Sigmoid colon (tissue), 4 donors: ENCODE measurements around the gene BEGAIN.

- PRO-cap: no peak
- RAMPAGE, long total RNA, 4 experiments: no peak in any of the 4 experiments
These were observed 28.2 kb downstream of the DEGS2 start for GRCh38 chr14:100131086-100131743.

- PRO-cap: no peak
- RAMPAGE, long total RNA, 4 experiments: no peak in any of the 4 experiments
These were observed 11.5 kb downstream of the DEGS2 start for GRCh38 chr14:100147857-100148389.

- PRO-cap: no peak
- RAMPAGE, long total RNA, 4 experiments: no peak in any of the 4 experiments
These were observed 5.9 kb upstream of the DEGS2 start for GRCh38 chr14:100165293-100165831.

GRCh38 chr14:100192609-100193455 is 33.4 kb upstream of the DEGS2 start:
- PRO-cap: unidirectional peak, minus-strand start at chr14:100192882
- RAMPAGE, long total RNA, 4 experiments: no peak in any of the 4 experiments

DNA sequence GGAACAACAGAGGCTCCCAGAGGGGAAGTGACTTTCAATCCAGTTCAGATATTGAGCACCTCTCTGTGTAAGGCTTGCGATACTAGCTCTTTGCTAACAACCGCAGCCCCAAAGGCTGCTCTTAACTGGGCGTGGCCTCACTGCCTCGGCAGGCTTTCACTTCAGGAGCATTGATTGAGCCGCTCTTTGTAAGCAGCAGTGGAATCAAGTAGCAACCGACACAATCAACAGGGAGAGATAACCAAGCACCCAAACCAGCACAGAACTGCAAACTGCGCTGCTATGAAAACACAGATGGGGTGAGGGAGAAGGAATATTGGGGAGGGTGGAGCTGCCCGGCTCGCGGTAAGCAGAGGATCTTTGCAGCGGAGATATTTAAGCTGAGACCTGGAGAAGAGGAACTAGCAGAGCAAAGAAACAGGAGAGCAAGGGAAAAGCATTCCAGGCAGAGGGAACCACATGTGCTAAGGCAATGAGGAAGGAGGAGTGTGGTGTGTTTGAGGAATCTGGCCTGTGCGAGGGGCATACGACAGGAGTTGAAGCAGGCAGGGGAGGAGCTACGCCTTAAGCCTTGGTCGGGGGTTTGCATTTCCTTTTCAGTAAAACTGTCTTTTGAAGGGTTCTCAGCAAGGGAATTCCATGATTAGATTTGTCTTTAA is 17.3 kb upstream of the YY1 start:
- PRO-cap: no peak
- RAMPAGE, long total RNA, 4 experiments: no peak in any of the 4 experiments

GRCh38 chr14:100237499-100237879 is 1.5 kb upstream of the YY1 start:
- PRO-cap: no peak
- RAMPAGE, long total RNA, 4 experiments: no peak in any of the 4 experiments

GRCh38 chr14:100239825-100241026 is 1.3 kb downstream of the YY1 start:
- PRO-cap: bidirectional peak, plus-strand start at chr14:100240621, minus-strand start at chr14:100240615
- RAMPAGE, long total RNA, 4 experiments: no peak in any of the 4 experiments

GRCh38 chr14:100587190-100587757 is at the start of gene BEGAIN:
TSS of gene BEGAIN (minus strand) at chr14:100587417.
- PRO-cap: no peak
- RAMPAGE, long total RNA, 4 experiments: no peak in any of the 4 experiments

DNA sequence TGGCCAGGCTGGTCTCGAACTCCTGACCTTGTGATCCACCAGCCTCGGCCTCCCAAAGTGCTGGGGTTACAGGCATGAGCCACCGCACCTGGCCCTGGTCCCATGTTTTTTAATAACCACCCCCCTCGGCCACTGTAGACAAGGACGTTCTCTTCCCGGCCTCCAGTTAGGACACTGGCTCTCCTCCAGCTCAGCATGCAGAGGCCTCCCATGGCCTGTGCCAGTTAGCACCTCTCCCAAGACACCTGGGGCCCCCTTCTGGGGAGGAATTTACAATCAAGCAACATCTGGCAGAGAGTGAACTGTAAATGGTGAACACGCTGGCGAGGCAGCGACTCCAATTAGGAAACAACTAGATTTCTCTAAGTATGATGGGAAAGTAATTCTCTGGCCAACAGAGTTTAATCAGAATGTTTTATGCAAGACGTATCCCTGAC is 61.9 kb upstream of the DLK1 start:
- PRO-cap: no peak
- RAMPAGE, long total RNA, 4 experiments: no peak in any of the 4 experiments

DNA sequence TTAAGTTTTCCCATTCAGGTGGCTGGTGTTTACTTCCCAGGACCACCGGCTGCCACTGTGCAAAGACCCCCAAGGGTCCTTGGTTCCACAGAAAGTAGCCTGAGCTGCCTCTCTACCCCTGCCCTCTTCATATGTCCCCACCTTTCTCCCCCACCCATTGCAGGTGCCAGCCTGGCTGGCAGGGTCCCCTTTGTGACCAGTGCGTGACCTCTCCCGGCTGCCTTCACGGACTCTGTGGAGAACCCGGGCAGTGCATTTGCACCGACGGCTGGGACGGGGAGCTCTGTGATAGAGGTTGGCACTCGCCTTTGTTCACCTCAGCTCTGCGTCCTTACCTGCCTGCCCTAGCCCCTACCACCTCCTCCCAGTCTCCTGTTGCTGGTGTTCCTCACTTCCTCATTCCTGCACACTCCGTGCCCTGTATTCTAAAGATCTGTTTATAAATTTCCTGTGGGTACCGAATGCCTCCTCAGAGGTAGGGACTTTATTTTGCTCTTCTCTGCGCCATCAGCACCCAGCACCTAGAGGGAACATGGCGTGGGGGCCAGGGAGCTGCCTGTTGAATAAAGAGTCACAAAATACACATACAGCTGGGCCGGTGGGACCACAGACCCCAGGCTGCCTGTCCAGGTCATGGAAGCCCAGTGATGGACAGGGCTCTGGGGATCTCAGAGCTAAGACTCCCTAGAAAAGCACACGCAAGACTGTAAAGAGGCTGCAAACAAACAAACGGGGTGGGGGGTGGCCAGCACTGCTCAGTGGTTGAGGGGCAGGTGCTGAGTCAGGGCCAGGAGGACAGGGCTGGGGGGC is 2.3 kb downstream of the DLK1 start:
- PRO-cap: no peak
- RAMPAGE, long total RNA, 4 experiments: no peak in any of the 4 experiments

DNA sequence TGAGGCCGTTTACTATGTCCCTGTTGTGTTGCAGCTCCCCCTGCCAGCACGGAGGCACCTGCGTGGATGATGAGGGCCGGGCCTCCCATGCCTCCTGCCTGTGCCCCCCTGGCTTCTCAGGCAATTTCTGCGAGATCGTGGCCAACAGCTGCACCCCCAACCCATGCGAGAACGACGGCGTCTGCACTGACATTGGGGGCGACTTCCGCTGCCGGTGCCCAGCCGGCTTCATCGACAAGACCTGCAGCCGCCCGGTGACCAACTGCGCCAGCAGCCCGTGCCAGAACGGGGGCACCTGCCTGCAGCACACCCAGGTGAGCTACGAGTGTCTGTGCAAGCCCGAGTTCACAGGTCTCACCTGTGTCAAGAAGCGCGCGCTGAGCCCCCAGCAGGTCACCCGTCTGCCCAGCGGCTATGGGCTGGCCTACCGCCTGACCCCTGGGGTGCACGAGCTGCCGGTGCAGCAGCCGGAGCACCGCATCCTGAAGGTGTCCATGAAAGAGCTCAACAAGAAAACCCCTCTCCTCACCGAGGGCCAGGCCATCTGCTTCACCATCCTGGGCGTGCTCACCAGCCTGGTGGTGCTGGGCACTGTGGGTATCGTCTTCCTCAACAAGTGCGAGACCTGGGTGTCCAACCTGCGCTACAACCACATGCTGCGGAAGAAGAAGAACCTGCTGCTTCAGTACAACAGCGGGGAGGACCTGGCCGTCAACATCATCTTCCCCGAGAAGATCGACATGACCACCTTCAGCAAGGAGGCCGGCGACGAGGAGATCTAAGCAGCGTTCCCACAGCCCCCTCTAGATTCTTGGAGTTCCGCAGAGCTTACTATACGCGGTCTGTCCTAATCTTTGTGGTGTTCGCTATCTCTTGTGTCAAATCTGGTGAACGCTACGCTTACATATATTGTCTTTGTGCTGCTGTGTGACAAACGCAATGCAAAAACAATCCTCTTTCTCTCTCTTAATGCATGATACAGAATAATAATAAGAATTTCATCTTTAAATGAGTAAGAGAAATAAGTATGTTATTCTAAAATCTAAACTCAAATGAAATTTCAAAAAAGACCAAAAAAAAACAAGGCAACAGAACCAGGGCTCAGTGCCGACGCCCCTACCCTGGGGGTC is 7.8 kb downstream of the DLK1 start:
- PRO-cap: no peak
- RAMPAGE, long total RNA, 4 experiments: no peak in any of the 4 experiments

- PRO-cap: no peak
- RAMPAGE, long total RNA, 4 experiments: no peak in any of the 4 experiments
These were observed 76.5 kb downstream of the RTL1 start for GRCh38 chr14:100826895-100827557.

DNA sequence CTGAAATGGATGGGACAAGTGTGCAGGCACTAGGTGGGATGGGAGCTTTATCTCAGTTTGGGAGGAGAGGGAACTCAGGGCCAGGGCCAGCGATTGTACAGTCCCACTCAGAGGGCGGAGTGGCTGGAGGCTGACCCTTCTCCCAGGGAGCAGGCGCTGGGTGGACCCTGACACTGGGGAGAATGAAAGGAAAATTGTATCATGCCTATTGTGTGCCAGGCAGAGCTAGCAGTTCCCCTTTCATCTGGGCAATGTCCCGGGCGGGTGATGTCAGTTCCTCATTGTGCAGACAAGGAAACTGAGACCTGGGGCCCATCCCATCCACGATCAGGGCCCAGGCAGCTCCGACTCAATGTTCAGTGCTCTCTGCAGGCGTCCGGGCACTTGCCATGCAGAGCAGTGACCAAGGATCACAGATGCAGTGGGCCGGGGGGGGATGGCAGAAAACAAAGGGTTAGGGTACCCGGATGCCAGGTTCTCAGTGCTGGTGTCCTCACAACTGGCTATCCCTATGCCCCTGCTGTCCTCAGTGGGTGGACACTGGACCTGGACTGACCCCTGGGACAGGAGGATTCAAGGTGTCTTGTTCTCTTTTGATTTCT is 102.0 kb upstream of the RTL1 start:
- PRO-cap: no peak
- RAMPAGE, long total RNA, 4 experiments: no peak in any of the 4 experiments

DNA sequence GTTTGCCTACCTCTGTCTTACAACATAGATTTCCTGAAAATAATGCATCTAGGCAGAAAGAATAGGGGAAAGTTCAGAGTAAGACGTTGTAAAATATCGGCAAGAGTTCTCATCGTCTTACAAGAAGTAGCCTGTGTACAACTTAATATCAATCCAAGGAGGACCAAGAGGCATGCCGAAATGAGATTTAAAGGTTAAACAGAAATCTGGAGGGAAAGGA is 355.9 kb upstream of the PPP2R5C start:
- PRO-cap: no peak
- RAMPAGE, long total RNA, 4 experiments: no peak in any of the 4 experiments

- PRO-cap: no peak
- RAMPAGE, long total RNA, 4 experiments: no peak in any of the 4 experiments
These were observed 302.6 kb upstream of the PPP2R5C start for GRCh38 chr14:101458635-101459550.

DNA sequence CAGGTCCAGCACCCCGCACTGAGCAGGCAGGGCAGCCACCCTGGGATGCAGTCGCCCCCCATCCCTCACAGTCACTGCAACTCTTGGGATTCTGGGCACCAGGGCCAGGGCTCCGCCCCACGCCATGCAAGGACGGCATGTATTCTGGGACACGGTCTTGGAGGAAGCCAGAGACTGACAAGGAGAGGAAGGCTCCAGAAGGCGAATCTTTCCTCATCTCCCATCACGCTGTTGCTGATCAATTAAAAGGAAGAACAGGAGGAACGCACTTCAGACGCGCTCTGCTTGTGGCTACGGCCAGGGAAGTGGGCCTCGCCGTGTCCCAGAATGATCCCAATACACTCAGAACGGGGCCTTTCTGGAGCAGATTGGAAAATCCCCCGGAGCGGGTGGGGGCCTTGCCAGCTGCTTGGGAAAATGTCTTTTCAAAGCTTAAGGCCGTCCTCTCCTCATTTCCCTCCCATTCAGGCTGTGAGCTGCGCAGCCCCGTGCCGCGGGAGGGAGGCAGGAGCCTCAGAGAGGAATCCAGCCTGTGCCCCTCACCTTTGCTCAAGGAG is 254.4 kb upstream of the PPP2R5C start:
- PRO-cap: no peak
- RAMPAGE, long total RNA, 4 experiments: no peak in any of the 4 experiments

- PRO-cap: no peak
- RAMPAGE, long total RNA, 4 experiments: no peak in any of the 4 experiments
These were observed 249.4 kb upstream of the PPP2R5C start for GRCh38 chr14:101512024-101512539.

DNA sequence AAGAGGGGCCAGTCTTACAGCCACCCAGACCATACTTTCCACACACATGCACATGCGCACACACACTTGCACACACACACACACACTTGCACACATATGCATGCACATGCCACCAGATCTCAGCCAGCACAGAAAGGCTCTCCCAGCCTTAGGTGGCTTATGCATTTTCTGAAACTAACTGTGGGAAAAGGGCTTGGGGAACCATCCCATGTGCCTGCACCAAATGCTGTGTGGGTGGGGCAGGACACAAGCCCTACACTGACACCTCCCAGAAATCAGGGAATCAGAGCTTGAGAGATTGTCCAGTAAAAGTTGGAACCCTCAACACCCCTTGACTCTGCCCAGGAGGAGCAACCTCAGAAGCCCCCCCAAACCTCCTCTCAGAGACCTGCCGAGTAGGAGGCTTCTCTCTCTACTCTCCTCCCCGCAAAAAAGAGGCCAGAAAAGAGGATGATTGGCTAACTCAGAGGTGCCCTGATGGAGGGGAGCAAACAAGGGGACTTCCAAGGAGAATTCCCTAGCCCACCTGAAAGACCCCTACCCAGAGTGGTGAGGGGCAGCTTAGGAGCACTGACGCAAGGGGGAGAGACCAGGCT is 202.6 kb upstream of the PPP2R5C start:
- PRO-cap: no peak
- RAMPAGE, long total RNA, 4 experiments: no peak in any of the 4 experiments

DNA sequence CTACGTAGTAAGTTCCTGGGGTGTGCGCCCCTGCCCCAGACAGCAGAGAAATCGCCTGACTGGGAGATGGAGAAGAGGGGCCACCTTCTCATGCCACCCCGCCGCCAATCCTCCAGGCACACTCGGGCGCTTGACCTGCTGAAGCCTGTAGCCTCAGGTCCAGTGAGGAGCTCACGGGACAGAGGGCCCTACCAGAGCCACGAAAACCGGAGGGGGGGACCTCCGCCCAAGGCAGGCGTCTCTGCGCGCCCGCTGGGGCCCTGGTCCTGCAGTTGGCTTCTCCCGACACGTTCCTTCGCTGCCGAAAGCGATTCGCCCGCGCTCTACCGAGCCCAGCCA is 202.1 kb upstream of the PPP2R5C start:
- PRO-cap: no peak
- RAMPAGE, long total RNA, 4 experiments: no peak in any of the 4 experiments

DNA sequence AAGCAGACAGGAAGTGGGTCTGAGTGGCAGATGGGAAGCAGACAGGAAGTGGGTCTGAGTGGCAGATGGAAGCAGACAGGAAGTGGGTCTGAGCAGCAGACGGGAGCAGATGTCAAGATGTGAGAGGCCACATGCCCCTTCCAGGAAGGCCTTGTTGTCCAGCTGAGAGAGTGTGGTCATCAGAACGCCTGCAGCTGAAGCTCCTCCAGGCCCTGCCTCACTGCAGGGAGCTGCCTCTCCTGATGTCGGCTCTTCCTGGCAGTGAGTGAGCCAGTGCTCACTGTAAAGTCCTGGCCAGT is 165.2 kb upstream of the PPP2R5C start:
- PRO-cap: no peak
- RAMPAGE, long total RNA, 4 experiments: no peak in any of the 4 experiments